Measurements from ENCODE around the gene CYP4X1.

GRCh38 chr1:45637382-45638124 is 13.7 kb upstream of the CCDC17 start:
- PRO-cap: no peak

DNA sequence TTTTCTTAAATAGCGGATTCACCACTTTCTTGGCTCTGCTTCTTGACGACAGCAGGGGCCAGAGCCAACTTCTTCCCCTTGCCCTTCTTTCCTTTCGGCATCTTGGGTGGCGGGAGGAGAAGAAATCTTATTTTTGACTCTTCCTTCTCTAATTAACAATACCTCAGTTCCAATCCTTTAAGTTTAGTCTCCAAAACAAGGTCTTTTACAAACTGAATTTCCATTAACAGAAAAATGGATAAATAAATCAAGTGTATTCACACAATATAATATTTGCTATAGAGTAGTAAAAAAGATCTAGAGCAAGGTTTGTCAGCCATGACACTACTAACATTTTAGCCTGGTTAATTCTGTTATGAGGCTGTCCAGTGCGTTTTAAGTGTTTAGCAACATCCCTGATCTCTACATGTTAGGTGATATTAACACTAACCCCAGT is 27.9 kb upstream of the CCDC17 start:
- PRO-cap: no peak

DNA sequence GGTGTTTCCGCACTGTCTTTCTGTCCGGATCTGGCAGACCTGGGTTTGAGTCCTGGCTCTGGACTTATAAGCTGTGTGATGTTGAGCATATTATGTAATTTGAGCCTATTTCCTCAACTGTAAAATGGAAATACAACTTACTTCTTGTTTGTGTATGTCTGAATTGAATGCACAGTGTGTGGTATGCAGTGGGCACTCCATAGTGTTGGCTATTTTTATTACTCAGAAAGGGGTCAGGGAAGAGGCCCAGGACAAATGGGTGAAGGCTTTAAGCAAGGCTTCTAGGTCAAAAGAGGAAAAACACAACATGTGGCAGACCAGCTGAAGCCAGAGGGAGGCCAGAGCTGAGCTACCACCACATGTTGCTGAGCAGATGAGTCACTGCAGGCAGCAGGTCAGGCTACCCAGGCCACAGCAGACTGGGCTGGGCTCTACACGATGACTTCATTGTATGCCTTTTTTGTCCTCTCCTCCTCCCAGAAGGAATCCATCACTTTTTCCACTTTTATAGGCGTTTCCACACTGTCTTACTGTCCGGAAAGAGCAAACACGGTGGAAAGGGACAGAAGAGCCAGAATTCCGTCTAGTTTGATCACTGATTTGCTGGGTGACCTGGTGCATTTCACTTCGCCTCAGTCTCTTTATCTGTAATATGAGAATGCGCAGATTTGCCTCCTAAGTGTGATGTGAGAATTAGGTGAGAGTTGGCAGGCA is 728 bp upstream of the MAST2 start:
- PRO-cap: no peak

- PRO-cap: no peak
Observed at GRCh38 chr1:45871394-45871852, 68.0 kb downstream of the MAST2 start.

- PRO-cap: no peak
Observed at GRCh38 chr1:45973392-45974256, 158.8 kb downstream of the PIK3R3 start.

DNA sequence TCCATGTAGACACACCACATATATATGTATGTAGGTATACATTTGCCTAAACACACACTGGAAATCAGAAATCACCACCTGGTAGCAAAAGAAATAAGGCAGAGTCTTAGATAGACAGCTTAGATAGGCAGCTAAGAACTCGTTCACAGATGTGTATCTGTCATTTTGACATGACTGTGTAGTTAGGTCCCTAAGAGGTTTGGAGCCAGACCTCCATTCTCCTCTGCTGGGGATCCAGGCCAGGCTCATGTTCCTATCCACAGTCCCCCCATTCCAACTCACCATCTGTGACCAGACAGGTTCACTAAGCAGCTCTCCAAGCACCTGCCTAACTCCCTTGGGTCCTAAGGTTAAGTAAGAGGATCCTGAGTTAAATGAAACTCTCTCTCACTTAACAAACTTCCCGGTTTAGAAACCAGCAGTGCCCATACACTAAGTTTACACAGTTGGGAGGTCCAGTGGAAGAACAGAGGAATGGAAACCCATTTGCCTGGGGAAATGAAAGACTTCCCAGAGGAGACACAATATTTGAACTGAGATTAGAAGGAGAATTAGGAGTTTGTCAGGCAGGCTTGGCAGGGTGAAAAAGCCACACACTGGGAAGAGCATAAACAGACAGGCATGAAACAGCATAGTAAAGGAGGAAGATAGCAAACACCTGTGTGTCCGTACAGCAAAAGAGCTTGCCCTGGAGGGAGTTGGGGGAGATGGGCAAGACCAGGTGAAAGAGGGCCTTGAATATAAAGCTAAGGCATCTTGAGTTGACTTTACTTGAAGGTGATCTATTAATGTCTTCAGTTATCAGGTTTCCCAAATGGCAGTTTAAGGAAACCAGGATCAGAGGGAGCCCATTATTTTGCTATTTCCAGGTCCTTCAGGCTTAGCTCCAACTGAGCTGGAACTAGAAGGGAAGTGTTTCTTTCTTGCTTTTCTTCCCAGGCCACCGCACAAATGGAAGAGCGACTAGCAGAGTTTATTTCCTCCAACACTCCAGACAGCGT is 122.3 kb downstream of the PIK3R3 start:
- PRO-cap: no peak

DNA sequence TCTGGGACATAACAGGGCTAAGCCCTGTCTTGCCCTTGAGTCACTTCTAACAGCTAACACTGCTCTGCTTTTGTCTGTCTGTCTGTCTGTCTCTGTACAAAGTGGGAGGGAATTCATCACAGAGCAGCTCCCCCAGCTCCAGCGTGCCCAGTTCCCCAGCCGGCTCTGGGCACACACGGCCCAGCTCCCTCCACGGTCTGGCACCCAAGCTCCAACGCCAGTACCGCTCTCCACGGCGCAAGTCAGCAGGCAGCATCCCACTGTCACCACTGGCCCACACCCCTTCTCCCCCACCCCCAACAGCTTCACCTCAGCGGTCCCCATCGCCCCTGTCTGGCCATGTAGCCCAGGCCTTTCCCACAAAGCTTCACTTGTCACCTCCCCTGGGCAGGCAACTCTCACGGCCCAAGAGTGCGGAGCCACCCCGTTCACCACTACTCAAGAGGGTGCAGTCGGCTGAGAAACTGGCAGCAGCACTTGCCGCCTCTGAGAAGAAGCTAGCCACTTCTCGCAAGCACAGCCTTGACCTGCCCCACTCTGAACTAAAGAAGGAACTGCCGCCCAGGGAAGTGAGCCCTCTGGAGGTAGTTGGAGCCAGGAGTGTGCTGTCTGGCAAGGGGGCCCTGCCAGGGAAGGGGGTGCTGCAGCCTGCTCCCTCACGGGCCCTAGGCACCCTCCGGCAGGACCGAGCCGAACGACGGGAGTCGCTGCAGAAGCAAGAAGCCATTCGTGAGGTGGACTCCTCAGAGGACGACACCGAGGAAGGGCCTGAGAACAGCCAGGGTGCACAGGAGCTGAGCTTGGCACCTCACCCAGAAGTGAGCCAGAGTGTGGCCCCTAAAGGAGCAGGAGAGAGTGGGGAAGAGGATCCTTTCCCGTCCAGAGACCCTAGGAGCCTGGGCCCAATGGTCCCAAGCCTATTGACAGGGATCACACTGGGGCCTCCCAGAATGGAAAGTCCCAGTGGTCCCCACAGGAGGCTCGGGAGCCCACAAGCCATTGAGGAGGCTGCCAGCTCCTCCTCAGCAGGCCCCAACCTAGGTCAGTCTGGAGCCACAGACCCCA is 97.7 kb downstream of the PIK3R3 start:
- PRO-cap: no peak

DNA sequence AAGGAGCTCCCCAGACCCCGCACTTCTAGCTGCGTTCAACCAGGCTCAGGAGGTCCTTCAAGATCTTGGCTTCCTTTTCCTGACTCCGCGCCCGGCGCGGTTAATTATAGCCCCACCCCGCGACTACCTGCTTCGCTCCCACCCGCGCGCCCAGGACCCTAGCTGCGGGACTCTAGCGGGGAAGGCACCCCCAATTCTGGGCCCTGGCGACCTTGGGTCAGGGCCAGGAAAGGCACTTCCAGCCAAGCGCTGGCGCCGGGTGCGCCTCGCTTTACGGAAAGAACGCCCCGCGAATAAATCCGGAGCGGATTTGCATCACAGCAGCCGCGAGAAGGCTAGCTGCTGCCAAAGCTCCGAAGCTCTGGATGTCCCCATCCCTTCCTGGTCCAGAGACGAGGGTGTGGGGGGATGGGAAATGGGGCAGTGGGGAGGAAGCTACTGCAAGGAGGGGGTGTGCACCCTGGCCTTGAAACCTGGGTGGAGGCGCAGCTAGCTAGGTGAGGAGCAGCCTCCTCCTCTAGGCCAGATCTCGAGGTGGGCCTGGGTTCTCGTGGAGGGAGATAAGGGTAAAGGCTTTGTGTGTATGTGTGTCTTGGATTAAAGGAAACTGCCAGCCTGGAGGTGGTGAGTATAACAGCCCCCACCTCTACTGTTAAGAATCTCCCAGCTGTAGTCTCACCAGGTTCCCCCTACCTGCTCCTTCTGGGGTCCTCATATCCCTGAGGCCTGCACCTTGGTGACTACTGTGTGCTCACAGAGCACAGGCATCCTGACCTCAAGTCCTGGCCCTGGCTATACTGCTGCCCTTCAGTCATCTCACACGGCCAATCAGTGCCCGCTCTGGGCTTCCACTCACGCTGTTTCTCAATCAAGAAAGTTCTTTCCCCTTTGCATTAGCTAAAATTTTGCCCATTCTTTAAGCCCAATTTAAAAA is 7.7 kb upstream of the TSPAN1 start:
- PRO-cap: bidirectional peak, plus-strand start at position 469 of the sequence, minus-strand start at position 268 of the sequence

GRCh38 chr1:46173192-46173995 is 1.5 kb upstream of the TSPAN1 start:
- PRO-cap: no peak

DNA sequence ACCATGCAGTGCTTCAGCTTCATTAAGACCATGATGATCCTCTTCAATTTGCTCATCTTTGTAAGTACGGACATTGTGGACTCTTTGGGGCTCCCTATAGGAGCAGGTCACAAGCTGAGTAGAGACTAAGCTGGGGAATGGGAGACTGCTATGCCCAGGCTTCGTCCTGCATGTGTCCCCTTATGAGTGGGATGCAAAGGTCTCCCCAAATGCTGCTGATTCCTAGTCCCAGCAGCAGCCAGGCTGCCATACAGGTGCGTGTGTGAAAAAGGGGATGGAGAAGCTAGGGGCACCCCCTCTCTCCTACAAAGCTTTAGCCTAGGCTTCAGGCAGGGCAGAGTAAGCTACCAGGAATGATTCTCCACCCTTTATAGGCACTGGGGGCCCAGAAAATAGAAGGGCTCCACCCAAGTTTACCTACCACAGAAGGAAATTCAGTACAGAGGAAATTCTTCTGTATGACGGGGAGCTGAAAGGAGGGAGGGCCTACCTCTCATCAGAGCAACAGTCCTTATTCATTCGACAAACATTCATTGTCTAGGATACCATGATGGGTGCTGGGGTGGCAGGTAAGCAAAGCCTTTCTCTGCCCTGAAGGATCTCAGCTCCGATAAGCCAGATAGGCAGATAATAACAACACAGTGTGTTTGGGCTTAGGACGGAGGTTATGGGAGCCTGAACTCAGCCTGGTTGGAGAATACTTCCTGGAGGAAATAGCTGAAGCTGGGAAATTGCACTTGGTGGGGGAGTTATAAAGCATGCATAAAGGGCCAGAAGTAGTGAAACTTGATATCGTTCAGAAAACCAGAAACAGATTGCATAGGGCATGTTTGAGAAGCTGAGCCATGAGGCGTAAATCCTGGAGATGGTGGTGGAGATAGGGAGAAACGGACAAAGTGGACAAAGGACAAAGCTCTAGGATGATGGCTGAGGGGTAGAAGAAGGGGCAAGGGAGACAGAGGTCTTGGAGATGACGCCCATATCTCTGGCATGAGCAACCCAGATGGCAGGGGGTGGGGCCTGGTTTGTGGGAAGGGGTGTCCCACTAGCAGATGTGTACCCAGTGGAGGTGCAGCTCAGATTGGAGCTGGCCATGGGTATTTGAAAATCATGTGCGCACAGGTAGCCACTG is 5.2 kb upstream of the P3R3URF start:
- PRO-cap: no peak

DNA sequence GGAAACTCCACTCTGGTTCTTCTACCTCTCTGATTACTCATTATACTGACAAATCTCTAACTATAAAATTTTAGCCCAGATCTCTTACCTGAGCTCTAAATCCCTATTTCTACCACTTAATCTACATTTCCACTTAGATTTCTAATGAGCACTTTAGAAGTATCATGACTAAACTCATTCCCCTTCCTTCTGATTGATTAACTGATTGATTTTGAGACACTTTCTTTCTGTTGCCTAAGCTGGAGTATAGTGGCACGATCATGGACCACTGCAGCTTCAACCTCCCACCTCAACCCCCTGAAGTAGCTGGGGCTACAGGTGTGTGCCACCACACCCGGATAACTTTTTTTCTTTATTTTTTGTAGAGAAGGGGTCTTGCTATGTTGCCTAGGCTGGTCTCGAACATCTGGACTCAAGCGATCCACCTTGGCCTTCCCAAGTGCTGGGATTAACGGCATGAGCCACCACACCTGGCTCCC is 27.4 kb downstream of the LRRC41 start:
- PRO-cap: no peak

- PRO-cap: no peak
Observed at GRCh38 chr1:46362114-46362627, 21.6 kb downstream of the NSUN4 start.

DNA sequence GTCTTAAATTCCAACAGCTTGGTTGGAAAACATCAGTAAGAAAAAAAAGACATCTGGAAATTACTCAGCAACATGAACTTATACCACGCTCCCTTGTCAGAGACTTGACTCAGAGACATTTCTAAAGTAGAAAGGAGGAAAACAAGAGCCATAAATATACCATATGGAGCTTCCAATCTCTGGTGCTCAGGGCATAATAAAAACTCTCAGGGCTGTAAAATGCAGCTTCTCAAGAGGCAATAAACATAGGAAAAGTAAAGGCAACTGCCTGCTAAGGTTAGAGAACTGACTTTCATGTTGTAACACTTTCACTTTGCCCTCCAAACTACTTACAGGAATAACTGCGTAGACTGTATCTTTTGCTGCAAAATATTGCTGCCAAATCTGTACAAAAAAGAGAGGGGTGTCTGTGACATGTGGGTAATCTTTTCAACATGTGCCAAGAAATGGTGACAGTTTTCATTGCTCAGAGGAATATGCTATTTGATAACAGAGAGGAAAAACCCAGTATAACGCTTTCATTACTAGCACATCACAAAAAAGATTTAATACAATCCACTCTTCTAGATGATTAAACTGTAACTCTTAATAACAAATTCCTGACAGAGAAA is 14.6 kb downstream of the ATPAF1 start:
- PRO-cap: no peak

- PRO-cap: no peak
Observed at GRCh38 chr1:46686612-46687044, 15.0 kb downstream of the TEX38 start.

- PRO-cap: no peak
Observed at GRCh38 chr1:46962345-46962777, 21.1 kb upstream of the CYP4A11 start.

- PRO-cap: no peak
Observed at GRCh38 chr1:47023363-47024541, at the start of gene CYP4X1. CYP4X1 (plus strand) TSS chr1:47023669.

- PRO-cap: no peak
Observed at GRCh38 chr1:47179906-47180514, 9.8 kb downstream of the PDZK1IP1 start.

- PRO-cap: no peak
Observed at GRCh38 chr1:47577979-47578692, 140.3 kb downstream of the FOXD2 start.

DNA sequence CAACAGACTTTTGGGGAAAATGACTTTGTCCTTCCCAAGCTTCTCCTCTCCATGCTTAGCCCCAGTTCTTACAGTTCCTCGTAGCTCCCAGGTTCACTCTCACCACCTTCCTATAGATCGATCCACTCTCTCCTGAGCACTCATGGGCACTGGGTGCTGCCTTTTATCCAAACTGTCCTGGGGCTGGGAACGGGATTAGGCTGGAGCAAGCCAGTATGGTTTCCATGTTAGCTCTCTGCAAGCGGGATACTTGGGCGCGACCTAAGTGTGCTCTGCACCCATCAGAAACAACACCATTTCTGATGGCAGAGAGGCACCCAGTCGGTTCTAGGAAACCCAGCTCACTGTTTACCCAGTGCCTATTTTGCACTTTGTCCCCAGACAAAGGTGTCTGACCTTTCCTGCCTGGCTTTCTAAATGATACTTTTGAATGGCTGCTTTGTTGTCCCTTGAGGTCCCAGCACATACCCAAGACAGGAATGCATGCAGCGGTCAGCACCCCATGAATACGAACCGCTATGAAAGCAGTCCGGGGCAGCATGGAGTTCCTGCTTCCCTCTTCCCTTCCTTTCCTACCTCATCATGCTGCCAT is 84.0 kb downstream of the TRABD2B start:
- PRO-cap: no peak

GRCh38 chr1:47995712-47995965 is 1.5 kb downstream of the TRABD2B start:
- PRO-cap: no peak